Measurements from ENCODE around the gene GREB1L.

DNA sequence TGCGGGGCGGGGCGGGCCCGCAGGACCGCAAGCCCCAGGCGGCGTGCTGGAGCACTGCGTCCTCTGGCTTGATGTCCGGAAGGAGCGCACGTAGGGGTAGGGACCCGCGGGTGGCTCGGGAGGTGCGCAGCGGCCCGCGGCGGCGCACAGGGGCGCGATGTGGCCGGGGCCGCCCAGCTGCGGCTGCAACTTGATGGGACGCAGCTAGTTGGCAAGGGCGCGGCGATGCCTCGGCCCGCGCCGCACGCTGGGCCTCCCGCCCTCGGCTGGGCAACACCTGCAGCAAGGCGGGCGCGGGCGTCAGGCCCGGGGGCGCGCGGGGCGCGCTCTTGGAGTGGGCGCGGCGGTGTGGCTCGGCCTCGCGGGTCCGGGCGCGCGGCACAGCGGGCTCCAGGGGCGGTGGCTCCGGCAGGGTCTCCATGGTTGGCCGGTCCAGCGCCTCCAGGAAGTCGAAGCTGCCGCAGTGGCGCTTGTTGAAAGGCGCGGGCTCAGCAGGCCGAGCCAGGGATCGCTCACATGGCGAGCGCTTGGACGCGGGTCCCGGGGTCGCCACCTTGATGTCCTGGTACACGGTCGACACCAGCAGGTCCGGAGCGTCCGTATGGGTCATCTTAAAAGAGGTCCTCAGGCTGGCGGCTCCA lies 251.5 kb downstream of the ANKRD30B start:
- PRO-cap, 2 experiments, result no peak in any of the 2 experiments

- PRO-cap, 2 experiments, result no peak in any of the 2 experiments
Observed at GRCh38 chr18:20976881-20977589, 134.6 kb downstream of the ROCK1 start.

DNA sequence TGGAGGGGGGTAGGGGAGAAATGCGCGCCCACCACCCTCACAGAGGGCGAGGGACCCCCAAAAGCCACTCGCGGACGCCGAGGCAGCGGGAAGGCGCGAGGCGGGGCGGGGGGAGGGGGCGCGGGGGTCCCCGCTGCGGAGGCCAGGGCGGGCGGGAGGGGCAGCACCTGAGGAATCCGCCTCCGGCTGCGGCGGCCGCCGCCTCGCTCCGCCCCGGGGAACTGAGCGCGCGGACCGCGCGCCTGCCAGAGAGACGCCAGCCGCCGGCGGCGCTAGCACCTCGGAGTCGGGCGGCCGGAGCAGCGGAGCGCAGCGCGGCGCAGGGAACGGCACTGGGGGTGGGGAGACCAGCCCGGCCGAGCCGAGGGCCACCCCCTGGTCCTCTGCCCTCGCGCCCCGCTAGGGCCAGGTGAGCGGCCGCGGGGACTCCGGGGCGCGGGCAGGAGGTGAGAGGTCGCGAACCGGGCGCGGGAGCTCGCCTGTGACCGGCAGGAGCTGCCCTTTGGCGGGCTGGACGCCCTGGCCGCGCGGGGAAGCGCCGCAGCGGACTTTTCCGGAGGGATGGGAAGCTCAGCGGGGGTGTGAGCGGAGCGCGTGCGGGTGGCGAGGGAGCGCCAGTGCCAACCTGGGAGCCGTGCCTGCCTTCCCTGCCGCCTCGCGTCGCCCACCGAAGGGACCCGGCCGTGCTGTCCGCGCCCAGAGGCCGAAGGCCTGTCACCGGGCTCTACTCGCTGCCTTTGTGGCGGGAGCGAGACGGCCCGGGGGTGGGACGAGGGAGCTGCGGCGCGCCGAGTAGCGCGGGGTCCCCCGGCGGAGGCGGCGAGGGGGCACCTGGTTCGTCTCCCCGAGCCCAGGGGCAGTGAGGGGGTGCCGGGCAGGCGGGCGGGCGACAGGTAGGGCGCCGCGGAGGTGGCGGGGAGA lies at the start of gene GREB1L:
Gene GREB1L (plus strand): TSS at position 248 of the 921 bp plus-strand sequence.
- PRO-cap, 2 experiments, result peak in 1 of 2 experiments; most common plus-strand start position 248 of the sequence (in 1)

- PRO-cap, 2 experiments, result no peak in any of the 2 experiments
Observed at GRCh38 chr18:21264453-21265166, 22.6 kb downstream of the GREB1L start.

DNA sequence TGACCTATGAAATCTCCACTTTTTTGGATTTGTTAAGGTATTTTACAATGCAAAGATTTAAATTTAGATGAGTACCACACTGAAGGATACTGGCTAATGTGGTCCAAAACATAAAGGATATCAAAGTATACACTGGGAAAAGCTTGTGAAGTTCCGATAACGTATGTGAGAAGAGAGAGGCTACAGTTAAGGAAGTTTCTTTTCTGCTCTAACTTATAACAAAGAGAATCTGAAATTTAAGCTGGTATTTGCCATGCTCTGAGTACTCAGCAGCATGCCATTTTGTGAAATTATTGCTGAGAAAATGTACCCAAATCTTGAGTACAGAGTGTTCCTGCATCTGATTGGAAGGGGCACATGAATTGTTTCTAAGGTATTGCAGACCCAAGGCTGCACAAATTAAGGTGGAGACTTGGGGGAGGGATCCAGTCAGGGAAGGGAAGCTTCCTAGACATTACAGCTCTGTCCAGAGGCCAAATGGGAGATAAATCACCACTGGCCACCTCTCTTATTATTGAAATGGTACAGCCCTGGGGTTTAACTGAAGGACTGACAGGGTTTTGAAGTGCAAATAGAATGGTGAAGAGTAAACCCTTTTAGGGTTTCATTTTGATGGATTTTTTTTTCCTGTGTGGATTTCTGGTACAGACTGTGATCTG lies 119.1 kb downstream of the GREB1L start:
- PRO-cap, 2 experiments, result no peak in any of the 2 experiments

DNA sequence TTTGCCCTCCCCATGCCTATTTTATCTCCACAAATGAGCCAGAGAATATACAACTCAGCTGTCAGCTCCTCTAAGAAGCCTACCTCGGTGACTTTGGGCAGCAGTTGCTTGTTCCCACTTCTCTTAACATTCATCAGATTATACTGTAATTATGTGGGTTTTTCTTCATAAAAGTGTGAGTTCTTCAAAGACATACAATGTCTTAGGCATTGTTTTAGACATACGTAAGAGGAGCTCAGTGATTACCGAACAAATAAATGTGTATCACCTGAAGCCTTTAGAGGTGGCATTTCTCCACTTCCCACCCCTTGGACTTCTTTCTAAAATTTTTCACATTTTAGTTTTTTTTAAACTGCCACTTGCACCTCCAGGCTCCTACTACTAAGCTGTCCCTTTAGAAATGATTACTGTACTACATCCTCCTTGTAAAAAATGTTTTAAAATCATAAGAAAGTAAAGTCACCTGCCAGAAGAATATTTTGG lies 82.0 kb downstream of the ESCO1 start:
- PRO-cap, 2 experiments, result no peak in any of the 2 experiments

DNA sequence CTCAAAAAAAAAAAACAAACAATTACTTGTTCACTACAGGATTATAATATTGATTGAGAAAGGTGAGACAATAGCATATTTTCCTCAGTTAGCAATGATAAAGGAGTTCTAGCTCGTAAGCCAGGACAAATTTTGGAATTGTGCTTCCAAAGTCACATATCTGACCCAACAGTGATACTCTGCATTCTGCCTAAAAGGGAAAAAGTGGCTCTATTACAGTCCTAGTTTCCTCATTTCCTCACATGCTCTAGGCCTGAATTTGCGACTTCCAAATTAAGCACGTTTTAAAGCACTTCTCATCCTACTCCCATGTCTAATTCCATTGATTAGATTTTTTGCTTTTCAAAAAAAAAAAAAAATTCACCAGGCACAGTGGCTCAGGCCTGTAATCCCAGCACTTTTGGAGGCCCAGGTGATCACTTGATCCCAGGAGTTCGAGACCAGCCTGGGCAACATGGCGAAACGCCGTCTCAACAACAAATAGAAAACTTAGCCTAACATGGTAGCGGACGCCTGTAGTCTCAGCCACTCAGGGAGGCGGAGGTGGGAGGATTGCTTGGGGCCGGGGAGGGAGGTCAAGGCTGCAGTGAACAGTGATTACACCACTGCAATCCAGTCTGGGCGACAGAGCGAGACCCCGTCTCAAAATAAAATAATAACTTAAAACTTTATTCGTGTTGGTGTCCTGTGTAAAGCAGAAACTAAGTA lies 1.7 kb downstream of the ESCO1 start:
- PRO-cap, 2 experiments, result no peak in any of the 2 experiments

GRCh38 chr18:21686438-21686898 lies 18.1 kb downstream of the ABHD3 start:
- PRO-cap, 2 experiments, result no peak in any of the 2 experiments

DNA sequence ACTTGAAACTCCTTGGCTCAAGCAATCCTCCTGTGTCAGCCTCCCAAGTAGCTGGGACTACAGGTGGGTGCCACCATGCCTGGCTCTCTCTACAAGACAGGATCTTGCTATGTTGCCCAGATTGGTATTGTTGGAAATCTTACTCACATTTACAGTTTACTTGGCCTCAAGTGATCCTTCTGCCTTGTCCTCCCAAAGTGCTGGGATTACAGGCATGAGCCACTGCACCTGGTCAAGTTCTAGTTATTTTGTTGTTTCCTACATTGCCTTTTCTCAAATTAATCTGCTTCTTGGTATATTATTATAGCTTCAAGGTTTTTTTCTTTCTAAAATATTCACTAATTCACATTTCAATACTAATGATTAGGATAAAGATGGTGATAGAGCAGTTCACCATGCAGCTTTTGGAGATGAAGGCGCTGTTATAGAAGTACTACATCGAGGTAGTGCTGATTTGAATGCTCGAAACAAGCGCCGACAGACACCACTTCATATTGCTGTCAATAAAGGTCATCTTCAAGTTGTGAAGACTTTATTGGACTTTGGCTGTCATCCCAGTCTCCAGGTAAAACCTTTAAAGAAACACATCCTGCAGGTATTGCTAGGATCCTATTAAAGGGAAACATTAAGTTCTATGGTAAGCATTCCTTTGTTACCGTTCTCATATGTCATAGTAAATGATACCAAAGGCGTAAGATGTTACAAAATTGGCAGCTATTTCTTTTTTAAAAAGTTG lies 74.8 kb downstream of the MIB1 start:
- PRO-cap, 2 experiments, result no peak in any of the 2 experiments

- PRO-cap, 2 experiments, result no peak in any of the 2 experiments
Observed at GRCh38 chr18:21848981-21849482, 108.4 kb downstream of the MIB1 start.

- PRO-cap, 2 experiments, result peak in 1 of 2 experiments; most common plus-strand start chr18:22060849 (in 1)
Observed at GRCh38 chr18:22060626-22061015, 108.8 kb upstream of the GATA6 start.

DNA sequence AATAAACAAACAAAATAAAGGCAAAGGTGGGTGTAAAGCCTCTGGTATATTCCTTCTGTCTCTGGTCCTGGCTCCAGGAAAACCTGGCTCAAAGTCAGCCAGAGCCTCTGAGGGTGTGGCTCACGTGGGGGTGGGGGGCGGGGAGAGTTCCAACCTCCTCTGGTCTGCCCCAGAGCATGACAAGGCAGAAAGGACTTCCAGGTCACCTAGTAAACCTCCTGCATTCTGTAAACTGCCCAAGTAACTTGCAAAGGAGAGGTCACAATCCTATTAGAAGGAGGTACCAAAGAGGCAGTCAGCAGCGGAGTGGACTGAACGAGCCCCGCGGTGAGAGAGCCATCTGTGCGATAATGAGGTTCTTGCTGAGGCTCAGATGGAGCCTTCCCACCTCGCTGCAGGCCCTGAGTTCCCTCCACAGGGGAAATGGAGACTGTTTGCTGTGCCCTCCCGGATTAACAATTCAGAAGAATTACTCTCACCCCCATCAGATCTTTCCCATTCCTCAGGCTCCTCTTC lies 58.9 kb upstream of the GATA6 start:
- PRO-cap, 2 experiments, result no peak in any of the 2 experiments

DNA sequence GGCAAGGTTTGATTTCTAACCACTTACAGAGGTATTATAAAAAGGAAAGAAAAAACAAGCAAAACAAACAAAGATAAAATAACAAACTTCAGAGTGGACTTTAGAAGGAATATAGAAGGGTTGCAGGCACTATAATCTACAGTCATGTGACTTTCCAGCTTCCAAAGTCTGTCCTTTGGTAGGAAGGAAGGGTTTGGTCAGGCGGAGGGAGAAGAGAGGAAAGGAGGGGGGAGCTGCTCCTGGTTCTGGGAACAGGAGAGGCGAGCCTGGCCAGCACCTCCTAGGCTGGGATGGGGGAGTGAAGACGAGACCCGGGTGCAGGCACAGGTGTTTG lies 53.9 kb upstream of the GATA6 start:
- PRO-cap, 2 experiments, result peak in 2 of 2 experiments; most common plus-strand start position 216 of the sequence (in 2)

DNA sequence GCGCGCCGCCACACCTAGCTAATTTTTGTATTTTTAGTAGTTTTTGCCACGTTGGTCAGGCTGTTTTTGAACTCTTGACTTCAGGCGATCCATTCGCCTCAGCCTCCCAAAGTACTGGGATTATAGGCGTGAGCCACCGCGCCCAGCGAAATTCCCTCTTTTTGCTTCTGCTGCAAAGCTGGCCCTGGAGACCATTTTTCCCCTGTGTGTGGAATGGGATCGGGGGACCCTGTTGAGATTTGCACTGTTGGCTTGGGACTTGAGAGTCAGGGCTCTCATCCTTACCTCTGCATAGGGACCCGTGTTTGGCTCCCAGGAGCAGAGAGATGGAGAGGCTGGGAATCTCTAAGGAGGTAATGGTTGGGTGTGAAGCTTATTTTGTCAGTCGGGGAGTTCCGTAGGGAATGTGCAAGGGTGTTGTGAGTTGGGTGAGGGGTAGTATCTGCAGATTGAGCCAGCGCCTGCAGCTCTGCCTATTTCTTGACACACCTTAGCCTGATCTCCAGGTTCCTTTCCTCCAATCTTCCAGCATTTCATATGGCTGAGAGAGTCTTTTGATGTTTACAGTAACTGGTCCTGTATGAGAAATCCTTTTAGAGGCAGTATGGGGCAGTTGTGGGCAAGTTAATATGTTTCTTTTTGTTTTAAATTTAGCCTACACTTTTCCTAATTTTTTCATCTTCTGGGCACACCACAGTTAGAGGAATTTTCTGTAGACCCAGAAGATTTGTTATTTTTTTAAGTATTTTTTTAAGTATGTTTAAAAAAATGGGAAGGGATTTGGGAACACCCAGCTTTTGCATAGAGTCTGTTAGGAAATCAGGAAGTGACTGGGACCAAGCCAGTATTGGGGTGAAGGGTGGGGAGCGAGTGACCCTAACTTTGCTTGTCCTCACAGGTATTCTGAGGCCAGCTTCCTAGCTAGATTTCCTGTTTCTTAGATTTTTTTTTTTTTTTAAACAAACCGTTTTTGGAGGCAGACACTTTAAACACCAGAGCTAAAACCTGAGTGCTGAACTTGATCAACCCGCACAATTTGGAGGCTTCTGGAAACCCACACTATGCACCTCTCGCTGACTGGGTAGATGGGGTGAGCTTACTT lies 4.7 kb downstream of the GATA6 start:
- PRO-cap, 2 experiments, result peak in 2 of 2 experiments; most common plus-strand start position 438 of the sequence (in 1); most common minus-strand start position 451 of the sequence (in 1)

- PRO-cap, 2 experiments, result no peak in any of the 2 experiments
Observed at GRCh38 chr18:22206845-22207613, 37.6 kb downstream of the GATA6 start.

GRCh38 chr18:22254068-22254434 lies 84.7 kb downstream of the GATA6 start:
- PRO-cap, 2 experiments, result peak in 1 of 2 experiments; most common minus-strand start chr18:22254248 (in 1)

GRCh38 chr18:22424499-22425024 lies 6.8 kb upstream of the CTAGE1 start:
- PRO-cap, 2 experiments, result no peak in any of the 2 experiments

- PRO-cap, 2 experiments, result no peak in any of the 2 experiments
Observed at GRCh38 chr18:22821871-22822203, 111.3 kb upstream of the RBBP8 start.

DNA sequence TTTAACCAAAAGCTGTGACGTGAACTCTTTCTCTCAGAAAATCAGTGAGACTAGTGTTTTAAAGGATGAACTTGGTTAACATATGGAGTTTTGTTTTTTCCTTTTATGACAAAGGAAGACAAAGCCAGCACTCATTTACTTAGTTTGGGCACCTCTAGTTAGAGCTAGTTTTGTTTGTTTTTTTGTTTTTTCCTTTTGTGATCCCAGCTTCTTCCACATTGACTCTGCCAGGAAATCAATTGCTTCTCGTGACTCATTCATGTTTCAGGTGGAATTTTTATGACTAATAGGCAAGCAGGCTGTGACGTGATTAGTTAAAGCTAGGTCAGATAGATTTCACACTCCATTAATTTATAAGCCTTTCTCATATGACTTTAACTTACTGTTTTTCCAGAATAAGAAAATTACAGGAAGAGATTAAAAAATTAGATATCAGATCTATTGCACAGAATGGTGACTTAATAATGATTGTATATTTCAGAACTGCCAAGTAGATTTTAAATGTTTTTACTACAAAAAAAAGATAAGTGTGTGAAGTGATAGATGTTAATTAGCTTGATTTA lies 45.3 kb downstream of the RBBP8 start:
- PRO-cap, 2 experiments, result no peak in any of the 2 experiments

DNA sequence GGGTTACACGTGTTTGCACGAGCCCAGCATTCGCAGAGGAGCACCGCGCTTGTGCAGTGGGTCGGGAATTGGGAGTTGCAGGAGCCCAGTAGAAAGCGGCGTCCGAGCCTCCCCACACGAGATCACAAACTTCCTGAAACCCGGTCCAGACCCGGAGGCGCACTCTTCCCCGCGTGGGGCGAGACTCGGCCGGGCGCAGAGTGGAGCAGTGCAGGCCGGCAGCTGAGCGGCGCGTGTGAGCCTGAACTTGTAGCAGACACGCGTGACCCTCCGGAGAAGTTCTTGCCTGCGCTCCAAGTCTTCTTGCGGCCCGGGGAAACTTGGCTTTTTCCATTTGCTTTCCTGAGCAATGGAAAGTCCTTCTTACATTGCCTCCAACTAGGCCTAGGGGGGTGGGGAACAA lies 1.5 kb downstream of the CABLES1 start:
- PRO-cap, 2 experiments, result no peak in any of the 2 experiments

Data from Colon Carcinoma Metastatic in the Lung (tissue), 2 donors.